ENCODE measurements around a stretch of chr12.

DNA sequence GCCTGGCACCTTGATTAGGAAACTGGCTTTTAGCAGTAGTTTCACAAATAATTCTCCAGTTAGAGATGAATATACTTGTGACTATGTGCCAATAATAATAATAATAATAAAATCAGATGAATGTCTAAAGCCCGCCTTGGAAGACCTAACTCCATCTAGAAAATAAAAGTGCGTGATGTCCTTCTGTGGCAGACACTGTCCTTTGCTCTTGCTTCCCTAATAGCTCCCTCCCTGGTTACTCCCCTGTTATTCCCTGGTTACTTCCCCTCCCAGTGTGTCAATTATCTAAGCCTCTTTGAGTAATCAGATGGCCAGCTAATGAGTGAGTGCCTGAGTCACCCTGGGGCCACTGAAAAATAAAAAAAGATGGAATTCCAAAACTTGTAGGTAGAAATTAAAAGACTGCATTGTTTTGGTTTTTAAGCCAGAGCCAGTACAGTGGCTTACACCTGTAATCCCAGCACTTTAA, 8.4 kb upstream of the TRAFD1 start:
- PRO-cap = no peak

- PRO-cap = bidirectional peak, plus-strand start at chr12:112127192, minus-strand start at chr12:112126959
Observed at GRCh38 chr12:112126800-112127255, 1.5 kb downstream of the TRAFD1 start.

DNA sequence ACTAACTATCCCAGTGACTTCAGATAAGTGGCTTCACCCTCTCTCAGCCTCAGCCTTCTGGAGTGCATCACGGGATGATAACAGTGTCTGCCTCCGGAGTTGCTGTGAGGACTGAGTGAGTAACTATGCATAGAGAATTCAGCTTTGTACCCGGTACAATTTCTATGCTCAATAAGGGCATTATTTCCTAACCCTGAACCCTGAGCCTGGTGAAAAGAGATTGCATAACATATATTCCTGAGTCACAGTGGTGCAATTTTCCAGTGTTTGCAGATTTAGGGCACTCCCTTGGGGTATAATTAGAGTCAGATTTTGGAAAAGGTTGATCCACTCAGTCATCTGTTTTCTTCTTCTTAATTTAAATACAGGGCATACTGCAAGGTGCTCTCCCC, 181.1 kb downstream of the PTPN11 start:
- PRO-cap = no peak

DNA sequence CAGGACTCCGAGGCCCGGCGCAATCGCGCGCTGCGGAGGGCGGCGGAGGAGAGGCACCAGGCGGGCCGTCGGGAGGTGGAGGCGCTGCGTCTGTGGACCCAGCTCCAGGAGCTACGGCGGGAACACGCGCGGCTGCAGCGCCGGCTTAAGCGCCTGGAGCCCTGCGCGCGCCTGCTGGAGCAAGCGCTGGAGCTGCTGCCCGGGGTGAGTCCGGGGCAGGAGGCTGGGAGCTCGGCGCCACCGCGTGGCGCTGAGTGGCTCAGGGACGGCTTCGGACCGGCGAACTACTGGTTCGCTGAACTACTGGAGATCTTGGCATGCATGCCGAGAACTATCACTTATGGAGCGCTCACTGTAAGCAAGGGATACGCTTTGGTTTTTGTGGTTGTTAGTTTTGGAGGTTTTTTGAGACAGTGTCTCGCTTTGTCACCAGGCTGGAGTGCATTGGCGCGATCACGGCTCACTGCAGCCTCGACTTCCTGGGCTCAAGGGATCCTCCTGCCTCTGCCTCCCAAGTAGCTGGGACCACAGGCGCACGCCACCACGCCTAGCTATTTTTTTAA, 3.8 kb downstream of the CFAP73 start:
- PRO-cap = no peak

DNA sequence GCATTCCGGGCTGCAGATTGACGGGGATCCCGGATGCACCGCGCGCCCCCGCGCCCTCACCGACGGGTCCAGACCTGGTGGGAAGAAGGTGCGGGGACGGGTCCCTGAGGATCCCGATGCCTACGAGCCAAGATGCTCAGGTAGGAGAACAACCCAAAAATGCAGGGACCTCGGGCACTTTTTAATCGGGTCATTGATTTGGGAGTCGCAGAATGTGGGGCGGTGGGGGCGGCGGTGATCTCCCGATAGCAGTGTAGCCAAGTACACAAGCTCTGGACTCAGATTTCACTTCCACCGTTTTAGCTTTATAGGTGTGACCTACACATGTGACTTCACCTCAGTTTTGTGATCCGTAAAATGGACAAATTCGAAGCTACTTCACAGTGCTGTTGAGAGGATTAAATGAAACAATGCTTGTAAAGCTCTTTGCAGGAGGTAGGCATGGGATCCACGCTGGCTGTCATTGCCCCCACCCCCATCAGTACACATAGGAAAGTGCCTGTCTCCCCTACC, 417 bp downstream of the RITA1 start:
- PRO-cap = no peak

- PRO-cap = no peak
Observed at GRCh38 chr12:113273016-113273332, 51.7 kb downstream of the TPCN1 start.

GRCh38 chr12:113291027-113292136, 43.5 kb downstream of the SLC8B1 start:
- PRO-cap = no peak

- PRO-cap = no peak
Observed at GRCh38 chr12:113359394-113359975, 1.1 kb downstream of the PLBD2 start.

DNA sequence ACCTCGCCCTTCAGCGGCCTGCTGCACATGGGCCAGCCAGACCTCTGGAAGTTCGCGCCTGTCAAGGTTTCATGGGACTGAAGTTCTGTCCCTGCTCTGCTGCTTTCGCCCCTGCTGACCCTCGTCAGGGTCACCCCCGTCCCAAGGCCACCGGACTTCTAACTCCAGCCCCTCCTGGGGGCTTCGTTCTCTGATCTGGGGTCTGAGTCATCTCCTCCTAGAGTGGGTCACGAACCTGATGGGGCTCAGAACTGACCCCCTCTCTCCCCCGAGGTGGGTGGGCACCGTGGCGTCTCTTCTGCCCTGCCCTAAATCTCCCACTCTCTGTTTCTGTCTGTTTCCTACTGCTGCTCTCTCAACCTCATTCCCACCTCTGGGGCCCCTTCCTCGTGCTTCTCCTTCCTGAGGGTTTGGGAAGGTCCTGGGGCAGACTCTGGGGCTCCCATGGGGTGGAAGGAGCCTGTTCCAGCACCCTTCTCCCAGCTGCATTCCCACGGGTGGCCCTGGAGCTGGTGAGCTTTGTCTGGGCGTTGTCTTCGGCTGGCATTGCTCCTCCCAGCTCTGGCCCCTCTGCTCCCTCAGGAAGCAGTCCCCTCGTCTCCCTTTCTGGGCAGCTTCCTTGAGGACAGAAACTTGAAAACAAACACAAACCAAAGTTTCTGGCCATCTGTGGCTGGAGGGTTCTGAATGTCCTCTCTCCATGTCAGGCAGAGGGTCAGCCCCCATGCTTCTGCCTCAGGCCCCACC, 15.0 kb downstream of the SDS start:
- PRO-cap = no peak

DNA sequence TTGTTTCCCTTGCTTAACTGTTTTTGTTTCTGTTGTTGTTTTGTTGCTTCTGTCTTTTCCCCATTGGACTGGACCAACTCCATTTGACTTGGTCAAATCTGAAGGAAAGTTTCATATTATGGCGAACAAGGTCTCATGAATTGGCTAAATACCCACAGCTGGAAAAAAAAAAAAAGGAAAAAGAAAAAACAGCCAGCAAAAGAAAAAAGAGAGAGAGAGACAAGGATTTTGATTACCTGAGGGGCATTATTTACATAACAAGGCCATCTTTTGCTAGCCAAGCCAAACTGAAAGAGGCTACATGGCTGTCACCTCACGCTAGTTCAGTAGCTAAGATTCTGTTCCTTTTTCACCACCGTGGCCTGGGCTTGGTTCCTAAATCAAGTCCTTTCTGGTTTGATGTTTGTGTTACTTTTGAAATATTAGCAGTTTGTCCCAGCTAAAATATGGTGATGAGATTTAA, 1.9 kb upstream of the SDS start:
- PRO-cap = no peak

GRCh38 chr12:113765932-113766565, 200.1 kb downstream of the RBM19 start:
- PRO-cap = no peak

DNA sequence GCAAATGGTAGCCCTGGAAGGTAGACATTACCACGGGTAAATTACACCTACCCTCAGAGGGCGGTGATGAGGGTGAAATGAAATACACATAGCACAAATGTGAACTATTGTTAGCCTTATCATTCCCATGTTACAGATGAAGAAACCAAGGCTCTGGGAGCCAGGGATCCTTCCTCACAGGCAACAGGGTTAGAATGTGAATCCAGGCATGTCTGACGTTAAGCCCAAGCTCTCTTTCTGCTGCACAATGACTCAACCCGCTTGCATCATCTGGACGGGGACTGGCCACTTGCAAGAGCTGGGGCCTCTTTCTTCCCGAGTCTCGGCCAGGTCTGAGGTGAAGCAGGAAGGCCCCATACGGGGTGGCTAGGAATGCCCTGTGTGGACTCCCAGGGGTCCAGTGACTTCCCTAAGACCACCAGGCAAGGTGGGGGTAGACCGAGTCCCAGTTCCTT, 105.2 kb downstream of the RBM19 start:
- PRO-cap = no peak

DNA sequence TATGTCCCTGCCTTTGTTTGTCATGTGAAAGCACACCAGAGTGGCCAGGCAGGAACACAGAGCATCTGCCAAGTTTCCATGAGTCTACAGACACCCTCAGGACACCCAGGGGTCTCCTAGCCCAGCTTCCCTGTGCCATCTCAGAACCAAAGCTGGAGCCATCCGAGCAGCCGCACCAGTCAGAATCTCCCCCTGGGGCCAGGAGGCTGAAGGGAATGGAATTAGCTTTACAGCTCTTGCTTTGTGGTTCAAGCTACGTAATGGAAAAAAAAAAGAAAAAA, 37.3 kb downstream of the TBX5 start:
- PRO-cap = no peak

DNA sequence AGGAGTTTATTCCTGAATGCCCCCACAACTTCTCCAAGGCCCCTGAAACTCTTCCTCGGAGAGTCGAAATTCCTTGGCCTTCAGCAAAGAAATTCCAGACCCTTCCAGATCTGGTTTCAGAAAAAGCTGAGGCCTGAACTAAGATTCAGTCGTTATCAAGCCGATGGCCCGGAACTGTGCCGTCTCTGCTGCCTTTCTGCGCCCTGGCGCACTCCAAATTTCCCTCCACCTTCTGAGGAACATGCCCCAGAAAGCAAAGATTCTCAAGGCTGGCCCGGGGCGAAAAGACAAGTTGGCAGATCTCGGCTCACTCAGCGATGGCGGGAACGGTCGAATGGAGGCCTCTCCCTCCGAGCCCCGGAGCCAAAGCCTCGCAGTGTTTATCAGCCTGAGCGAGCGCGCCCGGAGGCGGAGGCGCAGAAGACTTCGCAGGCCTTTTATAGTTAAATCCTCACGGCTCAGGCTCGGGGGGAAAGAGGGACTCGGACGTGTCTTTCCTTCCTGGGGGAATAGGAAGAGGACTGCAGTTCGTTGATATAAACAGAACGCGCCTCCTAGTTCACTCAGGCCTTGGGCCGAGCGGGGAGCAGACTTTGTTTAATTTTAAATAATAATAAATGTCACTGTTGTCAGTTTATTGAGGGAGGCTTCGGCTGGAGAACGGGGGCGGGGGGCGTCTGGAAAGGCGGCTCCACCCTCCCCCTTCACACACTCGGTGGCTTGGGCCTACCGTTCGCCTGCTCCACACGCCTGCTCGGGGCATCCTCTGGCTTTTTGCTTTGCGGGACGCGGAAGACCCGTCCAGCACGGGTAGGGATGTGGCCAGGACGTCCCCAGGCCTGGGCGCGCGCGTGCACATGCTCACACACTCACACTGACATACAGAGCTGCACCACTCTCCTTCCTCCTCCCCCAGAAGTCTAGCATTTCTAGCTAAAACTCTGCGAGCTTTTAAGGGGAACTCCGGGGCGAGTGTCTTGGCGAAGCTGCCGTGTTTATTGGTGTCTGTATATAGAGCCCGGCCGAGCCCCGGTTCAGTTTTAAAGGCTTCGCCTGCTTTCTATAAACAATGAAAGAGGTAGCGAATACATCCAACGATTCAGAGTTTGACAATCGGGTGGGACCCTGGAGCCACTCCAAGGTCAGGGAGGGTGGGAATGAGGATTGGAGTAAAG, 5.3 kb downstream of the TBX5 start:
- PRO-cap = bidirectional peak, plus-strand start at position 954 of the sequence, minus-strand start at position 768 of the sequence

DNA sequence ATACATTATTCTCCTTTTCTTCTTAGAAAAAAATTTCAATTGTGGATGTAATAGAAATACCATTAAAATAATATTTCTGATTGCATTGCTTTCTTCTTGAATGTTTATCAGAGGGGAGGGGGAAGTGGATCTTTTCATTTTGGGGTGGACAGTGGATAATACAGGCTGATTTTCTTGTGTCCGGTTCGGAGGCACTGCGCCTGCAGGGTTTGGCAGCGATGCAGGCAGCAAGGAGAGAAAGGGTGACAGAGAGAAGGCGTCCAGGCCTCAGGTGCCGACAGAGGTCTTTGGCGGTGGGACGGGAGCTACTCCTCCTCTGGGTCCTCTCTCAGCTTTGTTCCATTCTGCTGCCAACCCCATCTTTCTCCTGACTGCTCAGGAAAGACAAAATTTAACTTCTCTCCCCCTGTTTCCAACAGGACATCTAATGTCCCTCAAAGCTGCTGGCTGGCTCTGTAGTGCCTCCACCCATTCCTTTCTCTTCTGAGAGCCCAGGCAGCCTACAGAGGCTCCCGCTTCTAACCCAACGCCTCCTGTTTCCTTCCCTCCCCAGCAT, 6.9 kb upstream of the TBX5 start:
- PRO-cap = unidirectional peak, minus-strand start at position 485 of the sequence

DNA sequence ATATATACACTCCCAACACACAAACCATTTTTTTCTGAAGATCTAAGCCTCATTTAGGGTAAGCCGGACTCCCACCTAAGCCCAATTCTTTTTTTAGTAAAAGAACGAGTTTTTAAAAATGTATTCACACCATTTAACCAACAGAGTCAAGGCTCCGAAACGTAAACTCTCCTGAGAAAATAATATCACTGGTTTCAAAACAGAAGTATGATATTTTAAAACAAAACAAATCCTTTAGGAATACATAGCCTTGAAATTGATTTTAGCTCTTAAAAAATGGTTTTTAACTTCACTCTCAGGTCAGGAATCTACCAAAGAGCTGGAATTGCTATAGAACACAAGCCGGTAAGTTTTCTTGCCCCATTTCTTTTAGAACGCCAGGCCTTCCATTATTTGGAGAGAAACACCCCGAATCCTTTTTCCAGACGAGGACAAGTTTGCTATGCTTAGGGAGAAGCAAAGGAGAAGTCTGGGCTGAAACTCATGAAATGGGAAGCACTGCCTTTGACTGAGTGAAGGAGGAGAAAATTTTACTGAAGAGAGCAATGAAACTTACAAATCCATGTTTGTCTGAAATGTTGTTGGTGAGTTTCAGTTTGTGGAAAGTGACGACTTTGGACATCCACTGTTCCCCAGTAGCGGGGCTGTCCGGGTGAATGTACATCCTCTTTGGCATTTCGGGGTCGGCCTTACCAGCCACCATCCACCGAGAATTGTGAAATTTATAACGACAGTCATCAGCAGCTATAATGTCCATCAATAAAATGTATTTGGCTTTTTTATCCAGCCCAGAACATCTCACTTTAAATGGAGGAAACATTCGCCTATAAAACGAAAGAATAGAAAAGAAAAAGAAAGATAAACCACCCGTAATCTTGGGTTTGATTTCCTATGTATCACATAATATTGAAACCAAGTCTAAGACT, 3.4 kb downstream of the TBX3 start:
- PRO-cap = no peak

DNA sequence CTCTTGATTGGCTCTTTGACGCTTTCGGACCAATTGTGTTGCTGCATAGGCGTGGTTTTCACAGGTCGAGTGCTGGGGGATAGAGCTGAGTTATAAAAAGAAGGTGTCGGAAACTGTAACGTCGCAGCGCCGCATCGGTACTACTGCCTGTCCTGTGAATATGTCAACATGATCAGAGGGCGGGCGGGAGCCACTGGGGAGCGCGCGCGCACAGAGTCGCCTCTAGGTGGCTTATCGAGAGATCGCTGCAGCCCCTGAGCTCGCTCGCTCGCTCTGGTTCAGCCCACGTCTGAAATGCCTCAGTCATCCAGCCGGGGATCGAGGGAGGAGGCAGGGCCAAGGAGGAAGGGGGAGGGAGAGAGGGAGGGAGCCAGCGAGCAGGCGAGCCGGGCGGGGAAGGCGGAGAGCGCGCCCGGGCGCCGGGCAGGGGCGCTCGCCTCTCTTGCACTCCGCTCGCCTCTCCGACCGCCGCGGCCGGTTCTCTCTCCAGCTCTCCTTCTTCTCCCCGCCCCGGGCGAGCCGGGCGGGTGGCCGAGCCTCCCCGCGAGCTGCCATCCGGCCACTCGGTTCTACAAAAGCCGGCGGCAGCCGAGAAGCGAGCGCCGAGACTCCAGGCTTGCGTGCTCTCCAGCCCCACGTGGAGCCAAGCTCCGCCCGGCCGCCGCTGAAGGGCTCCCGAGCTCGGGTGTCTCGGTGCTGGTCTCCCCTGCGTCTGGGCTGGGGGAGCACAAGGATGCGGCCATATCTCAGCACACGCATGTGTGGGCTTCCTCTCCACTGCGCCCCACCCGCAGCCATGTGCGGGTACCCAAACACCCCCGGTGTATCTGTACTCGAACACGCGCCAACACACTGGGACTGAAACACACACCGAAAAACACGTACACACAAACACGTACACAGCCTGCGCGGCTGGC, 513 bp upstream of the TBX3 start:
- PRO-cap = bidirectional peak, plus-strand start at position 175 of the sequence, minus-strand start outside the sequence; bidirectional peak, plus-strand start at position 396 of the sequence, minus-strand start at position 275 of the sequence; bidirectional peak, plus-strand start at position 554 of the sequence, minus-strand start at position 610 of the sequence; bidirectional peak, plus-strand start at position 730 of the sequence, minus-strand start at position 714 of the sequence

- PRO-cap = no peak
Observed at GRCh38 chr12:114813138-114813828, 129.3 kb upstream of the TBX3 start.

DNA sequence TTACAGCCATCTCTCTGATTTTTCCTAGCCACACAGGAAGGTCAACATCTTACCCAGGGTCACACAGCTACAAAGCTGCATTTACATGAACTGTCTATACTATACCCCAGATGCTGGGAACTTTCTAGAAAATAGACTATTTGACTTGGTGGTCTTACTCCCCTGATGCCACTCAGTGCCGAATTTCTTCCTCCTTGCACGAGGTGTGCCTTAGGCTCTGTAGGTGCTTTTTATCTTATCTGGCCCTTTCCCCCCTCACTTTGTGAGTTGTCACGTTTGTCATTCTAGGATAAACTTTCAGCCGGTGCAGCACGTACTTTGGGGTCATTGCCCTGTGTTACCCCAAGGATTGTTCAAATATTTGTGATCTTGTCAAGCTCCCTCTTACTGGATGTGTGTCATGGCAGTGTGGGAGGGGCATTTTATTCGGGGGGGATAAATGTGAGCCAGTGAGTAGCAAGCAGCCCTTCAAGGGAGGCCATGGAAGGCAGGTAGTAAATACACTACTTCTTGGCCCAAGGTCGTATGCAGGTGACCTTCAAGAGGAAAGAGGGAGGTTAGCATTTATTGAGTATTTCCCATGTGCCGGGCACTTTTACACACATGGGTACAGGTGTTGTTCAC, 410.1 kb upstream of the TBX3 start:
- PRO-cap = no peak

DNA sequence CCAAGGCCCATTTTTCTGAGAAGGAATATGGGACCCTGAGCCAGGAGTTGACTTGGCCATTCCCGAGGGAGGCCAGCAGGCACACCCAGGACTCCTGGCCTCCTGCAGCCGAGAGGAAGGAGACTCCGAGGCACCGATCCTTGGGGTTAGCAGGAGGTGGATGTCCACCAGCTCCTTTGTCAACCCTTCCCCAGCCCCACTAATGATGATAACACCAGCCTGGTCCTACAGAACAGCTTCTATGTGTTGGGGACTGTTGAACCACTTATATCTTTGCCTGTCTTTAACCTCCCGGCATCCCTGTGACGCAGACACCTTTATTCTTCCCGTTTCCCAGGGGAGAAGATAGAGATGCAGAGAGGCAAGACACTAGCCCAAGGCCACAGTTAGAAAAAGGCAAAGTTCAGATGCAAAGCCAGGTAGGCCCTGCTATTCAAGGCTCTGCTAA, 767.2 kb upstream of the TBX3 start:
- PRO-cap = no peak

Measured in penis (tissue), 1 donor.